Daoy (cell line): ENCODE measurements around a stretch of chr5.

DNA sequence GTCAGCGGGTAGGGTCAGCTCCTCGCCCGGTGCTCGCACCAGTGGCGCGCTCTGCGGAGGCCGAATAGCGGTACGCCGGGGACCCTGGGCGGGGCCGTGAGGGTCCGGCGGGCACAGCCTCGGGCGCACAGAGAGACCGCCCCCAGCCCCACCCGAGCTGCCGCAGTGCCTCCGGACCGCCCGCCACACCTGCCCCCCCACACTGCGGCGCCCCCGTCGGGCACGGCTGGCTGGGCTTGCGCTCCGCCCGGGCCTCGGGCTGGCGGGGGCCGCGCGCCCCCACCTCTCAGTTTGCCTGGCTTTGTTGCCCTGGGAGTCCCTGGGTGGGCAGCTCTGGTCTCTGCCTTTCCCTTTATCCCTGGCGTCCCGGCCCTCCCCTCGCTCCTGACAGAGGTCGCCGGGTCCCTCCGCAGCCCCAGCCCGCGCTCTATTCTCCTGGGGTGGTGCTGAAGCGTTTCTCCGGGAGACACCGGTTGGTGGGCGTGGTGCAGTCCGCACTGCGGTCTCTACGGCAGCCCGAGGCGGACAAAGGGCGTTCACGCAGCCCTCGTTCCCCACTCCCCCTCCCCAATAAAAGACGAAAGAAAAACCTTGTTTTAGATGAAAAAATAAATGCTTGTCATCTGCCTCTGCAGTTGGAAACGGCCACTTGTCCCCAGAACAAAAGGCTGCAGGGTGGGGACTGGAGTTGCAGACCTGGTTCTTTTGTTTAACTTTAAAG, 1.4 kb downstream of the MAP1B start:
- RAMPAGE, long total RNA: no peak

GRCh38 chr5:72301573-72301998, 18.5 kb downstream of the MRPS27 start:
- RAMPAGE, long total RNA: no peak

DNA sequence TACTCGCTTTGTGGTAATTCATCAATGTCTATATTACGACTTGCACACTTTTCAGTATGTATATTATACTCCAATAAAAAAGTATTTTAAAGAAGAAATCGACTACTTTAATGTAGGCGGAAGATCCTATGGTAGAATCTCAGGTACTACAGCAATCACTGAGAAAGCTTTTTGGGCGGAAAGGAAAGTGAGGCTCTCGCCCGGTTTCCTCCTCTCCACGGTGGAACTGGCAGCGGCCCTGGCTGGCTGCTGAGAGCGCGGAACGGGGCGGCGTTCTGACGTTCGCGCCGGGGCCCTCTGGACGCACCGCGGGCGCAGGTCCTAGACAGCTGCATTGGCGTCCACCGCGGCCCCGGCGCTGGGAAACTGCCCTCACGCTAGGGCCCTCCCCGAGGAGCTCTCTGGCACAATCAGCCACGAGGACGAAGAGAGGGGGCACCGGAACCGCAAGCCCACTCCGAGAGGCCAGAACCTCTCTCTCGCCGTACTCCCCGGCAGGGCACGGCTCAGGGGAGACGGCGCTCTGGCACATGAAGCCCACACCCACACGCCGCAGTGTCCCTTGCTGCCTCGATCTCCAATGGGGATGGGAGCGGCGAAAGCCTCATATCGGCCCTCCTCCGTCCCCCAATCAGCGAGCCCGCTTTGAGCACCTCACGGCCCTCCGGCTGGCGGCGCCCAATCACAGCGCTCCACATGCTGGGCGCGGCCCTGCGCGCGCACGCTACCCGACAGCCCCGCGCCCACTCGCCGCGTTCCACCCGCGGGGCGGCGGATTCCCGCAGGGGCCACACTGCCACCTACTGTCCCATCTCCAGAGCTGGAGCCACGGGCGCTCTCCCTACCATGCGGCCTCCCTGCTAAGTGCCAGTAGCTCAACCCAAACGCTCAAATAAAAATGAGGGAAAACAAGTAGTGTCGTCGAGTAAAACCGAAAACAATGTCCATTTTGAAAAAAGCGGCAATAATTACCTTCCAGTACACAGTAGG, 12.0 kb downstream of the MRPS27 start:
- RAMPAGE, long total RNA: no peak

GRCh38 chr5:72452553-72453538, 54.4 kb downstream of the ZNF366 start:
- RAMPAGE, long total RNA: no peak

GRCh38 chr5:72465125-72465557, 42.1 kb downstream of the ZNF366 start:
- RAMPAGE, long total RNA: no peak

- RAMPAGE, long total RNA: no peak
These were observed 92.3 kb upstream of the ZNF366 start for GRCh38 chr5:72599378-72600006.

- RAMPAGE, long total RNA: no peak
These were observed 111.6 kb upstream of the ZNF366 start for GRCh38 chr5:72618837-72619170.

GRCh38 chr5:72815488-72815858, 988 bp upstream of the TNPO1 start:
- RAMPAGE, long total RNA: no peak

DNA sequence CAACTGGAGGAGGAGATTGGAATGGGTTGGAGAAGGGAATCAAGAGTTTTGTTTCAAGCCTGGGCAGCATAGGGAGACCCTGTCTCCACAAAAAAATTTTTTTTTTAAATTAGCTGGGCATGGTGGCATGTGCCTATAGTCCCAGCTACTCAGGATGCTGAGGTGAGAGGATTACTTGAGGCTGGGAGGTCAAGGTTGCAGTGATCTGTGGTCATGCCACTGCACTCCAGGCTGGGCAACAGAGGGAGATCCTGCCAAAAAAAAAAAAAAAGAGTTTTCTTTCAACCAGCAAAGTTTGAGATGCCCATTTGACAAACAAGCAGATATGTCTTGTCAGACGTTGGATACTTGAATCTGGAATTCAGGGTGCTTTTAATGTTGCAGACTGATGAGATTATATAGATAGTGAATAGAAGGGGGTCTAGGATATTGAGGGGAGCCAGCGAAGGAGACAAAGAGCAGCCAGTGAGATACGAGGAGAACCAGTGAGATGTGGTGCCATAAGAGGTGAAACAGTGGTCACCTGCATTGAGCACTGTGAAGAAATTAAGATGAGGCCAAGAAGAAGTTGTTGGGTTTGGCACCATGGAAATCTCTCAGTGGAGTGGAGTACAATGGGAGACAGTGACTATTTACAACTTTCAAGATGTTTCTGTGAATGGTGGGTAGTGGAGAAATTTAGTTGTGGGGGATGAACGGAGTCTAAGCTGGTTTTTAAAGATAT, 11.4 kb downstream of the TNPO1 start:
- RAMPAGE, long total RNA: no peak

- RAMPAGE, long total RNA: no peak
These were observed 18.8 kb upstream of the FCHO2 start for GRCh38 chr5:72936996-72937403.

GRCh38 chr5:73030828-73031287, 75.0 kb downstream of the FCHO2 start:
- RAMPAGE, long total RNA: no peak

GRCh38 chr5:73118143-73119088, 2.0 kb upstream of the TMEM171 start:
- RAMPAGE, long total RNA: no peak

- RAMPAGE, long total RNA: no peak
These were observed 113.2 kb downstream of the TMEM174 start for GRCh38 chr5:73286179-73286609.

- RAMPAGE, long total RNA: no peak
These were observed 29.3 kb downstream of the FOXD1 start for GRCh38 chr5:73419133-73419915.

DNA sequence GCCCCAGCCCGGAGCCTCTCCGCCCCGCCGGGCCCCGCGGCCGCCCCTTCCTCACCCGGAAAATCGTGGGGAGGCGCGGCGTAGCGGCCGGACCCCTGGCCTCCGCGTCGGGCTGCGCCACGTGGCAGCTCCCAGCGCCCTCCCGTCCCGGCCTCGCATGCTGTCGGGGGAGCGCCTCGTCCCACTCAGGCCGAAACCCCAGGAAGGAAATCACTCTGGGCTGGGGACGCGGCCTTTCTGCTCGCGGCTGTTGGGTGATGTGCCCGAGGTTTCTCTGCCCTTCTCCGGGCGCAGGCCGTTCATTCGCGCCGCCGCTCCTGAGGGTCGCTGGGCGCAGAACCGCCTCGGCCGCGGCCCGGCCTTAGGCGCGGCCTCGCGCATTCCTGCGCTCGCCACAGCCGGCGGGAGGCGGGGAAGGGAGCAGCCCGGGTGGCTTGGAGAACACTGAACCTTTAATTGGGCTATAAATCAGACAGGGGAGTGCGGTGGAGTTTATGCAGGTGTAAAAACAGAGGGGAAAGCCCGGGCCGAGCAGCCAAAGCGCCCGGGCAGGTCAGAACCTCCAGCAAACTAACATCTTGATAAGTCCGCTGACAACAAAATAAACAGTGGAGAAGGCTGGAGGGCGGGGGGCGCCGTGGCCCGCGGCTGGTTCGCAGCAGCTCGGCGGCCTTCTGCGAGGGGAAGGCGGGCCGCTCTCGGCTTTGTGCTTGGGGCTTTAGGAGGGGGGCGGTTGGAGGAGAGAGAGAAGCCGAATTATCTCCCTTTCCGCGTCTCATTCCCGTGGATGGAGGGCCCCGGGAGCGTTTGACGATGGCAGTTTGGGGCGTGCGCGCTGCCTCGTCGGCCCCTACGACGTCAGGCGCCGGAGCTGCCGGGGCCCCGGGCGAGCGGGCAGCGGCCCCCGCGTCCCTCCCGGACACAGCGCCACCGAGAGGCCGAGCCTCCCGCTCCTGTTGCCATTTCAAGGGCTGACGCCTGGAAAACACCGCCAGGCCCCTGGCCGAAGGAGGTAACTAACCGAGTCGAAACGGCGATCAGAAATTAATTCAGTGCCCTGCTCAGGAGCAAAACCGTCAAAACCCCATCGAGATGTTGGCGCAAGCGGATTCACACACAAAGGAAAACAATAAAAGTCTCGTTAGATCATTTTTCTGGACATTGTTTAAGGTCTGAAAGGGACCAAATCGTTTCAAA, 11.4 kb downstream of the FOXD1 start:
- RAMPAGE, long total RNA: no peak

DNA sequence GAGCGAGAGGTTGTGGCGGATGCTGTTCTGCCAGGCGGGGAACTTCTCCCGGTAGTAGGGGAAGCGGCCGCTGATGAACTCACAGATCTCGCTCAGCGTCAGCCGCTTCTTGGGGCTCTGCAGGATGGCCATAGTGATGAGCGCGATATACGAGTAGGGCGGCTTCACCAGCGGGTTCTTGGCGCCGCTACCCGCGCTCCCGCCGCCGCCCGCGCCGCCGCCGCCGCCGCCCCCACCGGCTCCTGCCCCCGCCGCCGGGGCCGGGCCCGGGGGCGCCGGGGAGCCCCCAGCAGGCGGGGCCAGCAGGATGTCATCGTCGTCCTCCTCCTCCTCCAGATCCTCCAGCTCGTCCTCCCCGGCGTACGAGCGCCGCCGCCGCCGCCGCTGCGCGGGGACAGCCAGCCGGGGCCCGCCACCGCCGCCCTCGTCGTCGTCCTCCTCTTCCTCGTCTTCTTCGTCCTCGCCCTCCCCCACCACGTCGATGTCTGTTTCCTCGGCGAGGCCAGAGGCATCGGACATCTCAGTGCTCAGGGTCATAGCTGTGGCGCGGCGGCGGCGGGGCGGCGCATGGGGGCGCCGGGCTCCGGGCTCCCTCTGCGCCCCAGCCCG, 647 bp downstream of the FOXD1 start:
- RAMPAGE, long total RNA: no peak

- RAMPAGE, long total RNA: no peak
These were observed 124.0 kb downstream of the ARHGEF28 start for GRCh38 chr5:73749666-73750649.

DNA sequence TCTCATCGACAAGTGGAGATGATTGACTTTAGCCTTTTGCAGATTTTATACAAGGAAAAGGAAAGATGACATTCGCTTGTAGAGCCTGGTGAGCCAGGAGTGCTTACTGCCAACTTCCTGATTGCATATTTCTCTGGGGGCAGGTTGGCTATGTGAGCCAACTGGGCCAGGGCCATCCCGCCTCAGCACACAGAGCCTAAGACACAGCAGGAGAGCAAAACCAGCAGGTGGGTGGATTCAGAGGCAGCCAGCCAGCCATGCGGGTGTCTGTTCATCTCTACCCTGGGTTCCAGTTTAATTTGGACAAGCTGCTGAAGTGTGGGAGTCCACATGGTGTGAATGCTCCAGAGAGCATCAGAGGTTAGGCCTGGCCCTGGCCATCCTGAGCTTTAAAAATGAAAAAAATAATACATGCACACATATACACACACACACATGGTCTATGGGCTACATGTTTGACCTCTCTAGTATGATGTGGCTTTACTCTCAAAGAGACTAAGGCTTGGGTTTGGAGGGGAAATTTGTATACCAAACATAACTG, 291.5 kb downstream of the ARHGEF28 start:
- RAMPAGE, long total RNA: no peak

DNA sequence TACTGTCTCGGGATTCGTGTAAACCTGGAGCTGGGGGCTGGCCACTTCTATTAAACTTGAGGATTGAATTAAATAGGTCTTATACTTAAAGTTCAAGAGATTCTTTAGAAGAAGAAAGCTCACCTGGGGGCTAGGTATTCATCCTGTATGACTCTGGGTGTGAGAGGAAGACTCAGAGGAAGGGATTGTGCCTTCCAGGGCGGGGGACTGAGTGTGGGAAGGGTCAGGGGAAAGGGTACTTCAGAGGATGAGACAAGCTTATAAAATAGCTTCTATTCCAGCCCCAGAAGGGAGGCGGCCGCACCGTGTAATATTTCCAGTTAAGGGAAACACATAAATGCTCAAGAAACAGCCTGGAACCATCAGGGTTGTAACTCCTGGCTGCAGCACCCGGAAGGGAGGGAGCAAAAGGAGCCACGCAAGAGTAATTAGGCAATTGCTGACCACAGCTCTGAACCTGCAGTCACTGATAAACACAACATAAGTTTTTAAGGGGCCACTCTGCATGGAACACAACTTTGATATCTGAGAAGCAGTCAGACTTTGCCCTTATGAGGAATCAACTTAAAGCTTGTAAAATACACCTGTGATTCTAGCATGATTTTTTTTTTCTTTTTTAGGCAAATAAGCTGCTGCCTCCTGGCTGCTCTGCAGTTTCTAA, 382.9 kb downstream of the ENC1 start:
- RAMPAGE, long total RNA: no peak

DNA sequence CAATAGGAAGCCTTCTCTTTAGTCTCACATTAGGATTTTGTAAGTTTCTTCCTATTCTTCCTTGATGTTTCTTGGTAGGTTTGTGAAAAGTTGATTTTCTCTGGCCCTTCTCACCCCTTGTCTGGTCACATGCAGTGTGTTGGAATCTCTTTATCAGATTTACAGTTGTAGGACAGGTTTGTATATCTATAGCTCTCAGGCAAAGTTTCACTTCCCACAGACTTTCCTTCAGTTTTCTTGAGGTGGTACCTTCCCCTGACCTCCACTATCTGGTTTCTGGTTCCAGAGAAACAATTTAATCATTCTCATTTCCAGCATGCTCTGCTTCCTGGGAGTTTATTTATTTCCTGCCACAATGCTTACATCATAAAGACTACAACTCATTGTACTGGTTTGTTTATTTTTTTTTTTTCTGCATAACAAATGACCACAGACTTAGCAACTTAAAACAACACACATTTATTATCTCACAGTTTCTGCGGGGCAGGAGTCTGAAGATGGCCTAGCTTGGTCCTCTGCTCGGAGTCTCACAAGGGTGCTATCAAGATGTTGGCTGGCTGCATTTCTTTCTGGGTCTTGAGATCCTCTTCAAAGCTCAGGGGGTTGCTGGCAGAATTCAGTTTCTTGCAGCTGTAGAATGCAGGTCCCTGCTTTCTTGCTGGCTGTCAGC, 247.8 kb downstream of the ENC1 start:
- RAMPAGE, long total RNA: no peak